Right cardiac atrium (tissue), 1 donor: ENCODE data around the genes PRTFDC1, ENKUR, MYO3A and MKX.

GRCh38 chr10:24585773-24586397 is 137.8 kb downstream of the ARHGAP21 start:
- PRO-cap, result no peak

DNA sequence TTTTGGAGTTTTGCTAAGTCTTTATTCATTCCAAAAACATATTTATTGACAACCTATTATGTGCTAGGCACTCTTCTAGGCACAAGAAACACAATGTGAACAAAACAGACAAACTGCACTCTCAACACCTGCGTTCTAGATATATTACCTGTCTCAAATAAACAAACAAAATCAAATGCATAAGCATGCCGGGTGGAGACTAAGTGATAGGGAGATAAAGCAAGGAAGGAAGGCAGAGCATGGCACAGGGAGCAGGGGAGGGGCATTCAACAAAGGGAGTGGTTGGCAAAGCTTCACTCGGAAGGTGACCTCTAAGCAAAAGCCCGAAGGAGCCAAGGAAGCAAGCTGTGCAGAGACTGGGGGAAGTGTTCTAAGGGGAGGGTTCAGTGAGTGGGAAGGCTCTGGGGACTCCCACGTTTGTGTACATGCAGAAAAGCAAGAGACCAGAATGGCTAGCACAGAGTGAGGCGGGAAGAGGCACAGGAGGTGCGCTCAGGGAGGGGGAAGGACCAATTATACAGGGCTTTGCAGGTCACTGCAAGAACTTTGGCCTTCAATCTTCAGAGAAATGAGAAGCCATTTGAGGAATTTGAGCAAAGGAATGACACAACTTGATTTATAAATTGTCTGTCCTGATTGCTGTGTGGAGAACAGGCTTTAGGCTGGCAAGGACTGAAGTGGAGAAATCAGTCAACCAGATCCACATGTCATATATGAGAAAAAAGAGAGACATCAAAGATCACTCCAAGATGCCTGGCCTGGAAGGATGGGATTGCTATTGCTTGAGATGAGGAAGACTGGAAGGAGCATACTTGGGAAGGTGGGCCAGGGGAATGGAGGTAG is 7.4 kb downstream of the ARHGAP21 start:
- PRO-cap, result no peak

DNA sequence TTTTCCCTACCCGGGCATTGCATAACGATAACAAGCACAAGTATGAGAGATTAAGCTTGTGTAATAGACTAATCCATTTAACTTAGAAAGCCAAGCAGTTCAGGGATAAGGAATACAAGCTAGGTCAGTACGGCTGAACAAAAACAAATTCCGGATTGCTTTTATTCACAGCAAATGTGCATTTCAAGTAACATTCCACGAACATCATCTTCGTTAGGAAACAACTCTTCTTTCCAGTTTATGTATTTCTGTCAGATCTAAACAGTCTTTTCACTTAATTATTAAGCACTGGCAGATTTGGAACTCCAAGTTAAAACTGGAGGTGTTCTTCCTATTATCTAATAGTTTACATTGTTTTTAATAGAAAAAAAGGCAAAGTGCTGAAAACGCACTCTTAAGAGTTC is 81.2 kb downstream of the PRTFDC1 start:
- PRO-cap, result no peak

GRCh38 chr10:24873116-24873853 is 79.1 kb downstream of the PRTFDC1 start:
- PRO-cap, result no peak

DNA sequence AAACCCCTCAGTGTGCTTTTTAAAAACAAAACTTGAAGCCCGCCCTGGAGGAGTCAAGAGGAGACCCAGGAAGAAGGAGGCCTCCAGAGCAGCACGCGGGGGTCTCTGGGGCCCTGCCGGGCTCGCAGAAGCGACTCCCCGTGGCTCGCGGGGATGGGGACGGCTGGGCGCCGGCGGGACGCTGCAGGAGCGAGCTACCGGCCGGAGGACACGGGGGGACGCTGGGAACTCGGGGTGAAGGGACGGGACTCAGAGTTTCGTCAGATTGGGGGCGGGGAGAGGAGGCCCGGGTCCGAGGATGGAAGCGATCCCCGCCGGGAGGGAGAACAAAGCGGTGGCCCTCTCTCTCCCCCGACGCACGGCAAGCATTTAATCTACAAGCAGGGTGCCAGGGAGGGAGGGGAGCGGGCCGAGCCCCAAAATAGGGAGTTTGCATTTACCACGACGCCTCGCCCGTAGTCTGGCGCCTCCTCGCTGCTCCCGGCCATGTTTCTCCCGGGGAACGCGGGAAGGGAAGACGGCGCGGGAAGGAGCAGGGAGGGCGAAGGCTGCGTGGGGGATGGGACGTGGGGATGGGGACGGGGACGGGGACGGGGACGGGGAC is at the start of gene PRTFDC1:
TSS of gene PRTFDC1 (minus strand) at position 519 of the 604 bp plus-strand sequence.
- PRO-cap, result bidirectional peak, plus-strand start at position 263 of the sequence, minus-strand start at position 212 of the sequence

DNA sequence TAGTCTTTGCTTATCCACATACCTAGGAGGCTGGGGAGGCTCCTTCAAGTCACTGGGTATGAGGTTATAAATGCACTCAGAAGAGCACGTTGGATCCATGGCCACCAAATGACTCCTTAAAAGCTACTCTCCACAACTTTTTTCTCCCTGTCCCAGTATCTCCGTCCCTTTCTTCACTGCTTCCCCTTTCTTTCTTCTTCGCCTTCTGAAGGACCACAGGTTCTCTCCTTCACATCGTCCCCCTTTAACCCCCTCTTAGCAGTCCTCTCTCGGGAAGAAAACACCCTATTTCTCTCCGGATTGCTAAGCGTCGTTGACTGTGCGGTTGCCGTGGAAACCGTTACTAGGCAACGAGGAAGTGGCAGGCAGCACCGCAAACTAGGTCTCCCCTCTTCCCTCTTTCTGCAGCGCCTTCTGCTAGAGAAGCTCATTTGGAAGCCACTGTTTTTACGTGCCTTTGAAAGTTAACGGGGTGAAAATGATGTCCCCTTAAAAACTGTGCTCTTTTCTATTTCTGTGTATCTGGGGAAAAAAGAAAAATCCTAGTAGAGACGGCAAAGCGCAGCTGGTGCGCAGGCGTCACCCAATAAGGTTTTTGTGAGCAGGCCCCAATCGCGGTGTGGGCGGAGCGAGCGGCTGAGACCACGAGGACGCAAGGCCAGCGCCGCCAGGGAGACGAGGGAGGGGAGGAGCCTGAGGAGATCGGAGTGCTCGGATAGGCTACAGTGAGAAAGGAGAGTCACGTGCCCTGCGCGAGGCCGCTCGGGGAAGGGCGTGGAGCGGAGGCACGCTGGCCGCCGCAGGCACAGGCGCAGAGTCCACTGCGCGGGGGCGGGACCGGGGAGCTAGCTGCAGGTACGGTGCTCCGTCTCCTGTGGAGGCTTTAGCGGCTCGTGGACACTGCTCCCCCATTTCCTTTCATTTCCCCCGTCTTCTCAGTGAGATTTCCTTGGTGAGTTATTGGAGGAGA is at the start of gene ENKUR:
TSS of gene ENKUR (minus strand) at position 321 of the 970 bp plus-strand sequence.
- PRO-cap, result bidirectional peak, plus-strand start at position 806 of the sequence, minus-strand start at position 597 of the sequence

DNA sequence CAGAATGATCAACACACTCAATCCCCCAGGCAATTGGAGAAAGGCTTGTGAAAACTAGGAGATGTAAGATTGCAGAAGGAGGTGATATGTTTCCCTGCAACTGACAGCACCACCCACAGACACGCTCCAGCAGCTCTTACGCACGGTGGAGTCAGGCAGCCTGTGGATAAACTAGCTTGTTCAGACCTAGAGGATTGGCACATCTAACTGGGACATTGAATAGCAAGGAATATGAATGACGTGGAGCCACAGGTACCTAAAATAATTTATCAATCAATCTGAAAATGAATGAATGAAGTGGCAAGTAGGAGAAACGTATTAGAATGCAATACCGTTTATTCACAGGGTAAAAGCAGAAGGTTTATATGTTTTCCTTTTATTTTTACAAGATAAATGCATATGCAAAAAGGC is 125.6 kb upstream of the MYO3A start:
- PRO-cap, result no peak

- PRO-cap, result no peak
Measured at GRCh38 chr10:25933613-25934638, at the start of gene MYO3A. TSS of gene MYO3A (plus strand) at chr10:25934229.

- PRO-cap, result no peak
Measured at GRCh38 chr10:26436846-26437166, 1.3 kb upstream of the APBB1IP start.

DNA sequence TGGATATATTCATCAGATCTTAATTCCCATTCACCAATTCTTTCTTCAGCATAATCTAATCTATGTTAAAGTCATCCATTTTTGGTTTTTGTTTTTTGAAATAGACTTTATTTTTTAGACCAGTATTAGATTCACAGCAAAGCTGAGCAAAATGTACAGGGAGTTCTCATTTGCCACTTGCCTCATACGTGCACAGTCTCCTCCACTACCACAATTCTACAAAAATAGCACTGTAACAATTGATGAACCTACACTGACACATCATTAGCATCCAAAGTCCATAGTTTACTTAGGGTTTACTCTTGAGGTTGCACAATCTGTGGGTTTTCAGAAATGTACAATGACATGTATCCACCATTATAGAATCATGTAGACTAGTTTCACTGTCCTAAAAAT is 125.9 kb upstream of the PDSS1 start:
- PRO-cap, result no peak

- PRO-cap, result no peak
Measured at GRCh38 chr10:26682719-26683490, 14.6 kb upstream of the PDSS1 start.

DNA sequence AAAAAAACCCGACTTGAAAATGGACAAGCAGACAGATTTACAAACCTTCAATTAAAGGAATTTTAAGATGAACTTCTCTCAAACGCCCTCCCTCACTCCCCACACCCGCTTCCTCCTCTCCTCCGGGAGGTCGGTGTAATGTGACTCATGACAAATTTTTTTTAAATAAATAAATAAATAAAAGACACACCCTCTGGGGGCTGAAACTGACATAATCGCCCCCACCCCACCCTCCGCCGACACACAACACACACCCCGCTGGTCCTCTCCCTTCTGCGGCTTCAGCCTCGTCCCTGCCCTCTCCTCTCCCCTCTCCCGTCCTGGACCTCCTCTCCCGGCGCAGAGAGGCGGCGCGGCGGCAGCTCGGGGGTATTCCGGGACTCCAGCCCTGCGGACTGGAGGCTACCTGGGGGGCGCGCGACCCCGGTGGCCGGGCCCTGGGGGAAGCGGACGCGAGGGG is 724 bp downstream of the ABI1 start:
- PRO-cap, result bidirectional peak, plus-strand start at position 342 of the sequence, minus-strand start at position 103 of the sequence

- PRO-cap, result no peak
Measured at GRCh38 chr10:27354720-27355042, 114.1 kb upstream of the ACBD5 start.

- PRO-cap, result no peak
Measured at GRCh38 chr10:27713904-27714409, 31.7 kb downstream of the MKX start.

DNA sequence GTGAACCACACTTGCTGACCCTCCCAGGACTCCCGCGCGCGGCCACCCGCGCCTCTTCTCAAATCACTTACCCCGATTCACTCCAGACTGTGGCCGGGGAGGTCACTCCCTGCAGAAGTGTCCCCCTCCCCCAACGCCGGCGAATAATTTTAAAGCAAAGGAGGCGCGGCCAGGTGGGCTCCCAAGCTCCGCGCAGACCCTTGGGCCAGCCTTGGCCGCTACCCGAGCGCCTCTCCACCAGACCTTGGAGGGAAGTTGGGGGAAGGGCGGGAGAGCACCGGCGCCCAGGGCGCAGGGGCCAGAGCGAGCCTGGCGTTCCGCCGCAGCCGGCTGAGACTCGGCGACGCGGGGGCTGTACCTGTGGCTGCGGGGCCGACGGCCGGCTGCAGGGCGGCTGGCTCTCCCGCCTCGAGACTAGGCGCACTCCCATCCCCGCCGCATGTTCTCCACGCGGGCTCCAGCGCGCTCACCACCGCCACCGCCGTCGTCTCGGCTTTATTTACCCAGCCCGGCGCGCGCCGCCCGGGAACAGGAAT is at the start of gene MKX:
TSS of gene MKX (minus strand) at position 471 of the 536 bp plus-strand sequence.
- PRO-cap, result no peak

- PRO-cap, result no peak
Measured at GRCh38 chr10:27747144-27747436, 1.5 kb upstream of the MKX start.

- PRO-cap, result no peak
Measured at GRCh38 chr10:27819653-27820172, 74.1 kb upstream of the MKX start.

GRCh38 chr10:27820173-27820756 is 74.6 kb upstream of the MKX start:
- PRO-cap, result no peak

- PRO-cap, result no peak
Measured at GRCh38 chr10:28327453-28327954, 24.6 kb upstream of the MPP7 start.

GRCh38 chr10:28331071-28331483 is 28.2 kb upstream of the MPP7 start:
- PRO-cap, result no peak